ENCODE measurements around a stretch of chr7.

GRCh38 chr7:45691423-45691857 is 117.3 kb downstream of the ADCY1 start:
- RRBS = no CpG with 5 or more reads among the region's 3 CpGs

DNA sequence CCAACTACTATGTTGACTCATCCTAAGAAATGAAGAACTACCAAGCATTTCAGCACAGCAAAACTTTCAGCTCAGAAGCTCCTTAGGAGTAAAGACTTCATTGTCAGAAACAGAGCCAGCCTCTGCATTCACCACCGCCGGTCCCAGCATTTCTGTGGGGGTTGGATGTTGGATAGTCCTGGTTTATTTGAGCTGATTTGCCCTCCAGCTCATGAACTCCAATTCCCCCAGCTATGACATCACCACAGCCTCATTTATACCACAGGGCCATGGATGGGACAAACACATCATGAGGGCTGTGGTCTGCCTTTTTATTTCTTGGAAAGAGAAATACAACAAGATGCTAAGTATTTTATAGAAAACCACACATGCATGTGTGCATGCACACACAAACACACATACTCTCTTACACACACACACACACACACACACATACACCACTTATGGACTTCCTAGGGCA is 123.6 kb downstream of the ADCY1 start:
- RRBS = no CpG with 5 or more reads among the region's 2 CpGs

GRCh38 chr7:45762737-45763319 is 110.1 kb downstream of the CCDC201 start:
- RRBS = no CpG with 5 or more reads among the region's 5 CpGs

- RRBS = no CpG with 5 or more reads among the region's 3 CpGs
These were observed 621.0 kb downstream of the TNS3 start for GRCh38 chr7:46960802-46961402.

GRCh38 chr7:47236879-47237288 is 345.0 kb downstream of the TNS3 start:
- RRBS = no CpG with 5 or more reads among the region's 3 CpGs

- RRBS = no CpG with 5 or more reads among the region's 8 CpGs
These were observed 305.1 kb downstream of the TNS3 start for GRCh38 chr7:47276700-47277257.

GRCh38 chr7:47326761-47327222 is 255.1 kb downstream of the TNS3 start:
- RRBS = no CpG with 5 or more reads among the region's 8 CpGs

- RRBS = no CpG with 5 or more reads among the region's 11 CpGs
These were observed 210.0 kb downstream of the TNS3 start for GRCh38 chr7:47371701-47372567.

- RRBS = no CpG with 5 or more reads among the region's 4 CpGs
These were observed 181.7 kb downstream of the TNS3 start for GRCh38 chr7:47400252-47400542.

GRCh38 chr7:47452187-47452813 is 129.6 kb downstream of the TNS3 start:
- RRBS = no CpG with 5 or more reads among the region's 5 CpGs

DNA sequence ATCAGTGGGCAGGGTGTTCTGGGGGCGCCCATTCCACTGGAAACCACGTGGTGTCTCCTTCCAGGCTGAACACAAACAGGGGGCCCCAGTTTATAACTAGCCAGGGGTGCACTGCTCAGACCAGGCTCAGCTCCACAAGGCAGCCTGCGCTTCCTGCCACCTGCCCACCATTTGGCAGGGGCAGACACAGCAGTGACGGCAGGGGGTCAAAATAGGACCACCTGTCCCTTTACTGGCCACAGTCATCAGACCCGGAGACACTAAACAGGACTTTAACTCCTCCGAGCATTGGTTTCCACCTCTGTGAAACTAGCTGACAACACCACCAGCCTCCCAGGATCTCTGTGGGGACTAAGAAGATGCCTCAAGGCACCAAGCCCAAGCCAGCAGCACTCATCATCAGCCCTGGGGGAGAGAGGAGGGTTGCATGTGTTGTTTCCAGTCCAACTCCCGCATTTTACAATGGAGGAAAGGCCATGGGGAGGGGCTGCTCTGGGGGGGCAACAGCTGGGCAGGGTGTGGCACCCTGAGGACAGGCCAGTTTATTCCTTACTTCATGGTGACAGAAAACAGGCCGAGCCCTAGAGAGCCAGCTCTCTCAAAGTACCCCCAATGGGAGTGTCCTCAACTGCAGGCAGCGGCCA is 127.7 kb downstream of the TNS3 start:
- RRBS = no CpG with 5 or more reads among the region's 9 CpGs

DNA sequence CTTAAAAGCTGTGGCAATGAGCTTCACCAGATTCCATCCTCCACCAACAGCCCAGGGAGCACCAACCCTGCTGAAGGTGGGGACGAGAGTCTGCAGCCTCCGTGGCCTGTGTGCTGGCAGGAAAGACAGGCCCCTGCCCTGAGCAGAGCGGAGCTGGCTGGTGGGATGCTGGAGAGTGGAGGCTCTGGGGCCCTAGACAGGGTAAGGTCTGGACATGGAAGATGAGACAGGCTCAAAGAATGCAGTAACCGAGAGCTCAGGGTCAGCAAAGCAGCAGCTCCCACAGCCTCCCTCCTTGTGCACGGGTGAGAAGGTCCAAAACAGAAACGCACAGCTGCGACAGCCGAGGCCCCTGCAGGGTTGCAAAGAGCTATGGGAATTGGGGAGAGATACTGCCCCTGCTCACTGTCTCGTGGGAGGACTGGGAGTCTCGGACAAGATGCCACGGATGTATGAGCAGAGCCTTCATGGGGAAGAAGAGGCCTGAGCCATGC is 80.5 kb downstream of the TNS3 start:
- RRBS = no CpG with 5 or more reads among the region's 11 CpGs

DNA sequence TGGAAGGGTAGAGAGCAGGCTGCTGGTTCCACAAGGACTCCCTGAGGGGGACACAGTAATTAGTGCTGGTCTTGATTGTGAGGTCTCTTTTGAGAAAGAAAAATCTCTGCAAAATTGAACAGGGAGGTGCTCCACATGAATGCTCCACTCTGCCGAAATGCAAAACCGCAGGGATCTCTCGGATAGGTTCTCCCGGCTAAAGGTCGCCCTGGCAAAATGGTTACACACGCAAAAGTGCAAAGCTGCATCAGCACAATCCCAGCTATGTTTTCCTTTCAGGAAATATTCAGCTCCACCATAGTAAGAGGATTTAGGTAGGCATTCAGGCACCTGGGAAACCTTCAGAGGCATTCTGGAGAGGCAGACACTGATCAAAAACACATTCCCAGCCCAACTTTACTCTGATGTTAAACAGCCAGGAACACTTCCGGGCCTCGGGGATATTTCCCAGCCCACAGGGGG is 46.3 kb downstream of the TNS3 start:
- RRBS = 14% methylated on average over 2 of the region's 8 CpGs

DNA sequence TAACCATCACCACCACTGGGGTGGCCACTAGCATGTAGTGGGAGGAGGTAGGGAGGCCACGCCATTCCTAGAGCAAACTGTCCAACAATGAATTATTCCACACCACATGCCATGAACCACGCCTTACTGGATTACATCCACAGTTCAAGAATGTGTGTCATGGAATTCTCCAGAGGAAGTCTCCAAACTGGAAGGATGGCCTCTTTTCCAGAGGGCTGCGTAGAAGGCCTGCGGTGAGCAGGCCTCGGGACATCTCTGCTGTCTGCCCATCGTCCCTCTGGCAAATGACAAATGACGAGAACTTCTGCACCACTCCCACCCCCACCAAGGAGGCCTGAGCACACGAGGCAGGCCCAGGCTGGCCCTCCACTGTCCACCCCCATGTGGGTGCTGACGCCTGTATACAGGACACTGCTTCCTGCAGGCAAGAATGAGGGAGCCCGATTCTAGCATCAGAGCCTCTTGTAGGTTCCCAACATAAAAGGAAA is 24.1 kb downstream of the TNS3 start:
- RRBS = no CpG with 5 or more reads among the region's 10 CpGs

DNA sequence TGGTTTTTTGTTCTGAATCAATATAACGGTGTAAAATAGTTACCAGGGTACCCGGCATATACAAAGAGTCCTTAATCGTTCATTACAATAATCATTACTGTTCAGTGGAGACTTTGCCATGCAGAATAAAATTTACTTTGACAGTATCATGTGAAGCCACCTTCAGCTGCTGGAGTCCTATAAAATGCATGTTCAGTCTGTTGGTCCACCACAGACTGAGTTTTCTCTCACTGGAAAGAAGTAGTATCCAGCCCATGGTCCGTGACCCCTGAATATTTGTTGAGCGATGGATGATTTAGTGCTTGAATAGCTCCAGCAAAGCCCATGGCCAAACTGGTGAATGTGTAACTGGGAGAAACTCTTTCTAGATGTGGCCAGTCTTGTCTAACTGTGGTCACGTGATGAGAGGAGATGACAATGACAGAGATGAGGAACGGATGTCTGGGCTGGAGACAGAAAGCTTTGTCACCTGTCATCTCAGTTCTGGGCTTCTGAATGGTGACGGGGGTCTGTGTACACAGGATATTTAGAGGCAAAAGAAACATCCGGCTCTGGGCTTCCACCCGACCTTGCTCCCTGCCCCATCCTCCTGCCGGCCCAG is 152.3 kb upstream of the TNS3 start:
- RRBS = 40% methylated on average over 3 of the region's 11 CpGs

- RRBS = no CpG with 5 or more reads among the region's 8 CpGs
These were observed 141.5 kb downstream of the PKD1L1 start for GRCh38 chr7:47806646-47807237.

- RRBS = no CpG with 5 or more reads among the region's 7 CpGs
These were observed 6.9 kb downstream of the PKD1L1 start for GRCh38 chr7:47941266-47941842.

DNA sequence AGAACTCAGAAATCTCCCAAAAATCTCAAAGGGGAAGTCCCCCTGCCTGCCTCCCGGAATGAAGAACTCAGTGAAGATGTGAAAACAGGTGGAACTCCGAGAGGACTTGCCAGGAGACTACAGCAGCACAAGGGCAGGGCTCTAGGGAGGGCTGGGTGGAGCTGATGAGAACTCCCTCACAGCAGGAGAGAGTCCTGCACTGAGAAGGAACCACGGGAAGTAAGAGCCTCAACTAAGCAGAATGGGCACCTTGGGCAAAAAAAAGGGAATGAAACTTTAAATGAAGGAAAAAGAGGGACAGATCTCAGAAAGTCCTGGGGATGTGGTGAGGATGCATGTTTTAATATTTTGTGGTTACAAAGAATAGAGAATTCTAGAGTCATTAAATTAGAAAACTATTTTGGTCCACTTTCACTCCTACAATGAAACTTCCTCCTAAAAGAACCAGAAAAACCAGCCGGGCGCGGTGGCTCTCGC is 9.9 kb downstream of the HUS1 start:
- RRBS = no CpG with 5 or more reads among the region's 7 CpGs

- RRBS = no CpG with 5 or more reads among the region's 1 CpG
These were observed 7.5 kb downstream of the HUS1 start for GRCh38 chr7:47971970-47972298.

Data from skeletal muscle cell (primary cell).